HepG2 (cell line): ENCODE measurements around the genes HIPK1 and OLFML3.

DNA sequence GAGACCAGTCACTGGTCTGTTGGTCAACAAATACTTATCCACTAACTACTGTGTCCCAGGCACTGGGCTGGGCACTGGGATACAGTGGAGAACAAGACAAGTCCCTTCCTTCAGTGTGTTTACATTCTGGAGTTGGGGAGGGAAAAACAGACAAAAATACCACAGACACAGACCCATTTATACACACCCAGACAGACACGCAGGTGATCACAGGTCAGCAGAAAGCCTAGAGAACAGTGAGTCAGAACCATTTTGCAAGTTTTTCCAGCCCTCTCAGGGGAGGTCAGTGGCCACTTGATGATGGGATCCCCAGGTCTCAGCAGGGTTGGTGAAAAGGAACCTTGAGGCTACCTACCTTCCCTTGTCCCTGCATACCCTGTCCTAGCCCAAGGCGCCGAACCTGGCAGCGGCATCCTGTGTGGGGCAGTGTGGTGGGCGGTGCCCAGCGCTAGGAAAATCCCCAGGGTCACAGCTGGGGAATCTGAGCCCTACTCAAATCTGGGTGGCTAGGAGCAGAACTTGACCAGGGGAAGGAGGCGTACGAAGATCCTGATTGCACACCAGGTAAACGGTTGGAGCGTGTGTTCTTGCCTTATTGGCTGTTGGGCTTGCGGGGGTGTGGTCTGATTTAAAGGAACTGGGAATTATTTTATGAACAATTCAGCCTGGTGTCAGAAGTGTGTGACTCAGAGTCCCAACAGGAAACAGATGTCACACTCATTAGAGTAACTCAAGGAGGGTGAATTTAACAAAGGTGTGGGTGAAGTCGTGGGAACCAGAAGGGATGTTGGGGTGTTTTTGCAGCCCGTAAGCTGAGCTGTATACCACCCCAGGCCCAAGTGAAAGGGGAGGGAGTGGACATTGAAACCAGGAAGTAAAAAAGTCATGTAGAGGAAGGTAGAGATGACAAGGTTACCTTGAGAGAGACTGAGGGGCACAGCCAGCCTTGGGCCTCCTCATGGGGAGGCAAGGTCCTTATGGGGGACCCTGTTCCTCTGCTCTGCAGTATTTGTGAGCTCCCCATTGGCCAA is 118.6 kb downstream of the LRIG2 start:
- RRBS, 2 experiments, result no CpG with 5 or more reads among the region's 13 CpGs
CAGE:
- cytosol, long polyA minus RNA, result no peak
- cytosol, long polyA plus RNA, result no peak
- long polyA plus RNA, result no peak
- nucleus, long polyA minus RNA, result no peak
- nucleus, long polyA plus RNA, result no peak

DNA sequence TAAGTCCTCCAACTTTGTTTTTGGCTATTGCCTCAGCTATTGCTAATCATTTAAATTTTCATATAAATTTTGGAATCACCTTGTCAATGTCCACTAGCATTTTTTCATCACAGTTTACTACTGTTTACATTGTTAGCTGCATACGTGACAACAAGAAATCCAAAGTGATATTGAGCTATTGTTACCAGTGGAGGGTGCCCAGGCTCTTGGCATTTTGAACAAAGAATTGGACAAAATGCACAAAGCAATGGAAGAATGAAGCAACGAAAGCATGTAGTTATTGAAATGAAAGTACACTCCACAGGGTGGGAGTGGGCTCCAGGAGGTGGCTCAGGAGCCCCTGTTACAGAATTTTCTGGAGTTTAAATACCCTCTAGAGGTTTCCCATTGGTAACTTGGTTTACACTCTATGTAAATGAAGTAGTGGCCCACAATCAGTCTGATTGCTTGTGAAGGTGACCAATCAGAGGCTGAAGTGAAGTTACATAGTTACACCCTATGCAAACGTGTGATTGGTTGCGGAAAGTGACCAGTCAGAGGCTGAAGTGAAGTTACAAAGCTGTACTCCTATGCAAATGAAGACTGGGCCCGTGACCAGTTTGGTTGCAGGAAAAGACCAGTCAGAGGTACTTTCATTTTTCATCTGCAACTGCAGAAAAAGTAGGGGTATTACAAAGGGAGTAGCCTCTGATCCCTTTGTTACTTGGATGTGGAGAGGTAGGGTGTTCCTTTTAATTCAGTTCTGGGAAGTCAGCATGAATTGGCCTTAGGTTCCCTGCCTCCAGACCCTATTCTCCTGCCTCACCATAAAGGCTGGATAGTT is 39.0 kb downstream of the MAGI3 start:
- RRBS, 2 experiments, result no CpG with 5 or more reads among the region's 5 CpGs
CAGE:
- cytosol, long polyA minus RNA, result no peak
- cytosol, long polyA plus RNA, result no peak
- long polyA plus RNA, result no peak
- nucleus, long polyA minus RNA, result no peak
- nucleus, long polyA plus RNA, result no peak

DNA sequence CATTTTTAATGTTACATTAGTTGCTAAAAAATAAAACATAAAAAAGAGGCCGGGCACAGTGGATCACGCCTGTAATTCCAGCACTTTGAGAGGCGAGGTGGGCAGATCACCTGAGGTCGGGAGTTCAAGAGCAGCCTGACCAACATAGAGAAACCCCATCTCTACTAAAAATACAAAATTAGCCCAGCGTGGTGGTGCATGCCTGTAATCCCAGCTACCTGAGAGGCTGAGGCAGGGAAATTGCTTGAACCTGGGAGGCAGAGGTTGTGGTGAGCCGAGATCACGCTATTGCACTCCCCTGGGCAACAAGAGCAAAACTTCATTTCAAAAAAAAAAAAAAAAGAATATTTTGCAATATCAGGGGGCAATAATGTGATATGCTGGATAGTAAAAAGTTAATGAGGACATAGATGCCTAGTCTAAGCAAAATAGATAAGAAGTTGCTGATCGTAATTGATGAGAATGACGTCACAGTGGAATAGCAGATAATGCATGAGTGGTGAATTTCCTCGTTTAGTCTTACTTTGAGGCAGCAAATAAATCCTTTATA is 58.6 kb downstream of the MAGI3 start:
- RRBS, 2 experiments, result no CpG with 5 or more reads among the region's 10 CpGs
CAGE:
- cytosol, long polyA minus RNA, result no peak
- cytosol, long polyA plus RNA, result no peak
- long polyA plus RNA, result no peak
- nucleus, long polyA minus RNA, result no peak
- nucleus, long polyA plus RNA, result no peak

DNA sequence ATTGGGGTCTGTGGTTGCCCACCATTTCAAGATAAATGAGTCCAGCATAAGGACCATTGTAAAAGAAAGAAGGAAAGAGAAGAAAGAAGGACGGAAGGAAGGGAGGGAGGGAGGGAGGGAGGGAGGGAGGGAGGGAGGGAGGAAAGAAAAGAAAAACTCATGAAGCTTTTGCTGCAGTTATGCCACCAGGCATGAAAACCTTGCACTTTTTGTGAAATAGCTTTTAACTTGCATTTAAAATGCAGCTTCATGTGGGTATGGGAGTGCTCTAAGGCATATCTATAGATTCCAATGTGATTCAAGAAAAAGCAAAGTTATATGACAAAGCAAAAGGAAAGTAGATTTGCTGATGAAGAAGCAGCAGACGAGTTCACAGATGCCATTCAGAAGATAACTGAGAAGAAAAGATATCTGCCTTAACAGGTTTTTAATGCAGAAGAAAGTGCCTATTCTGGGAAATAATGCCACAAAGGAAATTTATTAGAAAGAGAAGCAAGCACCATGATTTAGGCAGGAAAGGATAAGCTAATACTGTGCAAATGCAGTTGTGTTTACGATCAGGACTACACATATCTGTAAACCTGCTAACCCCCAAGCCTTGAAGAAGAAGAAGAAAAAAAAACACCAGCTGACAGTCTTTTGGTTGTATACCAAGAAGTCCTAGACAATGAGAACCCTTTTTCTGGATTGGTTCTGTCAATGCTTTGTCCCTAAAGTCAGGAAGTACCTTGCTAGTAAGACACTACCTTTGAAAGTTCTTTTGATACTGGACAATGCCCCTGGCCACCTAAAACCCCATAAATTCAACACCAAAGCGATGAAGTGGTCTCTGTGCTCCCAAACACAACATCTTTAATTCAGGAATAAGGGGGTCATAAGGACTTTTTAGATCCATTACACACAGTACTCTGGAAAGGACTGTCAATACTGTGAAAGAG is 68.0 kb downstream of the PHTF1 start:
- RRBS, 2 experiments, result no CpG with 5 or more reads among the region's 4 CpGs
CAGE:
- cytosol, long polyA minus RNA, result no peak
- cytosol, long polyA plus RNA, result no peak
- long polyA plus RNA, result no peak
- nucleus, long polyA minus RNA, result start-site peak on the plus strand centred at position 135 of the sequence, 9 bp wide, 13 reads
- nucleus, long polyA plus RNA, result no peak

DNA sequence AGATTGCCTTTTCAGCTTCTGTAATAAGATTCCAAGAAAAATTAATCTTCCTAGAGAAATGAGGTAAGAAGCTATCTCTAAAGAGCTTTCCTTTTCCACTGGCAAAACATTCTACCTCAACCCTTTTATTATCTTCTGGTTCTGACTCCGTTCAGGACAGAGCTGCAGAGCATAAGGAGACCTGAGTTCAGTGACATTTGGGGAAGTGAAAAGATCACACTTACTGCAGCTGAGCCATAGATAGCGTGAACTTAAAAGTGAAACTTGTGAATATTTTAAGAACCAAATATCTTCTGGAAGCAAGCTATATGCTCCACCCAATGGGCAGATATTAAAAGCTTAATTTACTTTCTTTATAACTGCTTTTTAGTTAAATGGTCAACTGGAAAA is 27.9 kb downstream of the BCL2L15 start:
- RRBS, 2 experiments, result no CpG with 5 or more reads among the region's 2 CpGs
CAGE:
- cytosol, long polyA minus RNA, result no peak
- cytosol, long polyA plus RNA, result no peak
- long polyA plus RNA, result no peak
- nucleus, long polyA minus RNA, result no peak
- nucleus, long polyA plus RNA, result no peak

DNA sequence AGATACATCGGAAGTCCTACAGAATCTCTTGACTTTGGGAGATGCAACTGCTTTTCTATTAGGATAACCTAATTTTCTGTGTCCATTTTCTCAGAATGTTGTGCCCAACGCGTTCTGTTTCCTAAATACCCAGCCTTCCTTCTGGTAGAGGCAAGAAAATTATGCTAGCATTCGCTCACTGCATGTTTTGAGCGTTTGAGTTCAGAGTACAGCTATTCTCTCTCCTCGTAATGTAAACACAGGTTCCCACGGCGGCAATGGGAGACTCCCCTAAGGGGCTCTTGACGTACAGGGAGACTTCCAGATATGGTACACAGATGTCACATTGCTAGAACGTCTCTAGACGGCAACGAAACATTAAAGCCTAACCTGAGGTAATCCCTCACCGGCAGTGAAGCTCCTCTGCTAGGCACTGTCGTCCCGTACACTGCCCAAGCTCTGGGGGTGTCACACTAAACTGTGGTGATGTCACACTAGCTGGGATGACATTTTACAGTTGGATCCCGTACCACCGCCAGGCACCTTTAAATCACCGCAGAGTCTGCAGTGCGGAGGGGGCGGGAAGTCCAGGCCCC is at the start of gene HIPK1:
HIPK1 (plus strand) TSS at position 485 of the 575 bp plus-strand sequence.
- RRBS, 2 experiments, result no CpG with 5 or more reads among the region's 20 CpGs
CAGE:
- cytosol, long polyA minus RNA, result no peak
- cytosol, long polyA plus RNA, result no peak
- long polyA plus RNA, result no peak
- nucleus, long polyA minus RNA, result no peak
- nucleus, long polyA plus RNA, result no peak

DNA sequence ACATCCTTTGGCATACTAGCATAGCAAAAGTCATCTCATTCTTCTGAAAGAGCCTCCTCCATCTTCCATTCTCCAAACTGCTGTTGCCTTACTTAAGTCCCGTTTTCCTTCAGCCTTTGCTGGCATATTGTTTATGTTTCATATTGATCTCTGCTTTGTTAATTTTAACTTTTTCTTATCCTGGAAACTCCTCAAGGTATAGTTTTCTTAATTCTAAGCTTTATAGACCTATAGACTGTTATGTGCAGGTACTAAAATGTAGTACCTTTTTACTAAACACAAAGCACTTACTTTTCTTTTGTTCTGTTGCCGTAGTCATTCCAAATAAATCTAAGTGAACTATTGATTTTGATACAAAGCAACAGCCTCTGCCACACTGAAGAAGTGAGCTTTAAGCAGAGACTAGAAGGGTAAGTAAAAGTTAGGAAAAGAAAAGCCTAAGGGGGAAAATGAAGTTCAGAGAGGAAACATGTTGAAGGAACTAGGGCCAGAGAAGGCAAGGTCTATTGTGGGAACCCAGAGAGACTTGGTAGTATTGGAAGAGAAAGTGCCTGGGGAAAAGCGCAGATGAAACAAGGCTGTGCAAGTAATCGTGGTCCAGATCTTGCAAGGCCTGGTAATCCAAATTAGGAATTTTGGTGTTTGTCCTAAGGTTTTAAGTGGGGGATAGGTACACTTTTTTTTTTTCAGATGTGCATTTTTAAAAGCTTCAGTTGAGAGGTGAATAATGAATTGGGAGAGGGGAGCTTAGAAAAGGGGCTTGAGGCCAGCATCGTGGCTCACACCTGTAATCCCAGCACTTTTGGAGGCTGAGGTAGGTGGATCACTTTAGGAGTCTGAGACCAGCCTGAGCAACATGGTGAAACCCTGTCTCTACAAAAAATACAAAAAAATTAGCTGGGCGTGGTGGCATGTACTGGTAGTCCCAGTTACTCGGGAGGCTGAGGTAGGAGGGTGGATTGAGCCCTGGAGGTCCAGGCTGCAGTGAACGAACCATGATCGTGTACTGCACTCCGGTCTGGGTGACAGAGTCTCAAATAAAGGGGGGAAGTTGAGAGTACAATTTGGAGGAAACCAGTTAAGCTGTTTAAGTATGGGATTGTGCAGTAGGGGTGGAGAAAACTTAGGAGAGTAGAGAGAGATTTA is 4.1 kb downstream of the HIPK1 start:
- RRBS, 2 experiments, result no CpG with 5 or more reads among the region's 10 CpGs
CAGE:
- cytosol, long polyA minus RNA, result no peak
- cytosol, long polyA plus RNA, result no peak
- long polyA plus RNA, result no peak
- nucleus, long polyA minus RNA, result no peak
- nucleus, long polyA plus RNA, result no peak

DNA sequence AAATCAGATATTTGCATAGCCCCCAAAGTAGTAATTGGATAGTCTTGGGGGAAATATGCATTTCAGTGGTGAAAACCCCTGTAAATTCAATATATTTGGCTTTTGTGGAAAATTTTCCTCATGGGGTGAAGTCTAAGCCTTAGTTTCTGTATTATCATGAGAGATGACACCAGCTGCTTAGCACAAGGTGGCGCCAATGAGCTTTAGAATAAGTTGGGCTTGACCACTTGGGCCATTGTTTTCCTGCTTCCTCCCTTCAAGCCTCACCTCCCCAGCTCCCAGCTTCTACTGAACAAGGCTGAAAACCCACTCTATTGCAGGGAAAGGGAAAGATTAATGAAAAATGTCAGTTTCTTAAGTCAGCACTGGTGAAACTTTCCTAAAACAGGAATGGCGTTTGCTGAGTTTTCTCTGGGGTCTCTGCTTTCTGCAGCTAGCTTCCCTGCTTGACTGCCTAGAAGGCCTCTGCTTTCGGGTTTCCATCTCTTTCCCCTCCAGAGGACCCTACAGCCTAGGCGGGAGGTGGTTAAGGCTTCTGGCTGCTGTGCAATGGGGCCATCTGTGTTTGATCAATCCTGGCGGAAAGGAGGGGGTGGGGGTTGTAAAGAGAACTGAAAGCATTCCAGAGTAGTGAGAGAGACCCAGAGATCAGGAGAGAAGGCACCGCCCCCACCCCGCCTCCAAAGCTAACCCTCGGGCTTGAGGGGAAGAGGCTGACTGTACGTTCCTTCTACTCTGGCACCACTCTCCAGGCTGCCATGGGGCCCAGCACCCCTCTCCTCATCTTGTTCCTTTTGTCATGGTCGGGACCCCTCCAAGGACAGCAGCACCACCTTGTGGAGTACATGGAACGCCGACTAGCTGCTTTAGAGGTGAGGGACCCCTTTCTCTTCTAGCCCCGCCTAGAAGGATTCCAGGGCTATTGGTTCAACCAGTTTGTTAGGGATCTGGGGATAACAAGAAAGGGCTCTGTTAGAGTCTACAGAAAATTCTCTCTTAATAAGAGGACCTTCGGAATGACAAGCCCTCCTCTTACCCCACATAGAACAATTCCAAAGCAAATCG is at the start of gene OLFML3:
OLFML3 (plus strand) TSS at position 716 of the 1,065 bp plus-strand sequence.
- RRBS, 2 experiments, result no CpG with 5 or more reads among the region's 15 CpGs
CAGE:
- cytosol, long polyA minus RNA, result start-site peak on the plus strand centred at position 686 of the sequence, 7 bp wide, 16 reads
- cytosol, long polyA plus RNA, result start-site peak on the plus strand centred at position 703 of the sequence, 40 bp wide, 57 and 40 reads in 2 replicates
- long polyA plus RNA, result no peak
- nucleus, long polyA minus RNA, result no peak
- nucleus, long polyA plus RNA, result start-site peak on the plus strand centred at position 703 of the sequence, 40 bp wide, 49 and 41 reads in 2 replicates

- RRBS, 2 experiments, result no CpG with 5 or more reads among the region's 2 CpGs
CAGE:
- cytosol, long polyA minus RNA, result no peak
- cytosol, long polyA plus RNA, result no peak
- long polyA plus RNA, result no peak
- nucleus, long polyA minus RNA, result no peak
- nucleus, long polyA plus RNA, result no peak
Measured at GRCh38 chr1:114369806-114370396, 141.1 kb downstream of the TRIM33 start.

DNA sequence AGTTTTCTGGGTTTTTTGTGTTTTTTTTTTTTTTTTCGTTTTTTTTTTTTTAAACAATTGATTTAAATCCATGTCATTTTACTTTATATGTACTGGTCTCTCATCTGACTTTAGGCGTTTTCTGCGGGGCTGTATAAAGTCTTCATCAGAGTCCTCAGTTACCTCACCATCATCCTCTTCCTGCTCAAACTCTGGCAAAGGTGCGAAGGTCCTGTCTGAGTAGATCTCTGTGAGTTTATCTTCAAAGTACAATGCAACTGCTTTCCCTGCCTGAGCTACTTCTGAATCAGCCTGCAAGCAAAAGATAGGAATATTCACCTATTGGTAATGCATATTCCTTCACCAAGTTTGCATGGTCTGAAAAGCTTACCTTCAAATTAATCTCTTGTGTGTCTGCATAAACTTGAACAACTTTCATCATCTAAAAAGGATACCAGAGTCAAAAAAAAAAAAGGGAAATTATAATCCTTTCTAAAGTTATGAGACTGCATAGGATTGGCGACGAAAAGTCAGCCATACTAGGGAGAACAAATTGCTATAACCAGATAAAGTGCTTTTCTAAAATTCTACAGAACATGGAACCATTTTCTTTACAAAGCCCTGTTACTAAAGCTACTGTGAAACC is 113.3 kb downstream of the TRIM33 start:
- RRBS, 2 experiments, result no CpG with 5 or more reads among the region's 6 CpGs
CAGE:
- cytosol, long polyA minus RNA, result no peak
- cytosol, long polyA plus RNA, result no peak
- long polyA plus RNA, result no peak
- nucleus, long polyA minus RNA, result no peak
- nucleus, long polyA plus RNA, result no peak

GRCh38 chr1:114399164-114399678 is 111.8 kb downstream of the TRIM33 start:
- RRBS, 2 experiments, result no CpG with 5 or more reads among the region's 5 CpGs
CAGE:
- cytosol, long polyA minus RNA, result no peak
- cytosol, long polyA plus RNA, result no peak
- long polyA plus RNA, result no peak
- nucleus, long polyA minus RNA, result no peak
- nucleus, long polyA plus RNA, result no peak

- RRBS, 2 experiments, result no CpG with 5 or more reads among the region's 2 CpGs
CAGE:
- cytosol, long polyA minus RNA, result no peak
- cytosol, long polyA plus RNA, result no peak
- long polyA plus RNA, result no peak
- nucleus, long polyA minus RNA, result no peak
- nucleus, long polyA plus RNA, result no peak
Measured at GRCh38 chr1:114414259-114414952, 96.6 kb downstream of the TRIM33 start.

DNA sequence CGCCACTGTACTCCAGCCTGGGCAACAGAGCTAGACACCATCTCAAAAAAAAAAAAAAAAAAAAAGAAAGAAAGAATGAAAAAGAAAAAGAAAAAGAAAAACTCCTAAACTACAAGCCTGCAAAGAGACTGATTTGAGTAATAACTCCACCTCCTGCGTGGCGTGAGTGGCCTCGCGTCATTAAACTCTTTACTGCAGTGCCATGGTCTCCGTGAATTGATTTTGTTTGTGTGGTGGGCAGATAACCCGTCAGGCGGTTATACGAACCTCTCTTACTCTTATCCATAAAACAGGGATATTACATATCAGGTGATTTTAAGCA is 91.9 kb downstream of the TRIM33 start:
- RRBS, 2 experiments, result no CpG with 5 or more reads among the region's 9 CpGs
CAGE:
- cytosol, long polyA minus RNA, result no peak
- cytosol, long polyA plus RNA, result no peak
- long polyA plus RNA, result no peak
- nucleus, long polyA minus RNA, result no peak
- nucleus, long polyA plus RNA, result no peak

- RRBS, 2 experiments, result no CpG with 5 or more reads among the region's 3 CpGs
CAGE:
- cytosol, long polyA minus RNA, result no peak
- cytosol, long polyA plus RNA, result no peak
- long polyA plus RNA, result no peak
- nucleus, long polyA minus RNA, result no peak
- nucleus, long polyA plus RNA, result no peak
Measured at GRCh38 chr1:114464210-114464546, 46.8 kb downstream of the TRIM33 start.

DNA sequence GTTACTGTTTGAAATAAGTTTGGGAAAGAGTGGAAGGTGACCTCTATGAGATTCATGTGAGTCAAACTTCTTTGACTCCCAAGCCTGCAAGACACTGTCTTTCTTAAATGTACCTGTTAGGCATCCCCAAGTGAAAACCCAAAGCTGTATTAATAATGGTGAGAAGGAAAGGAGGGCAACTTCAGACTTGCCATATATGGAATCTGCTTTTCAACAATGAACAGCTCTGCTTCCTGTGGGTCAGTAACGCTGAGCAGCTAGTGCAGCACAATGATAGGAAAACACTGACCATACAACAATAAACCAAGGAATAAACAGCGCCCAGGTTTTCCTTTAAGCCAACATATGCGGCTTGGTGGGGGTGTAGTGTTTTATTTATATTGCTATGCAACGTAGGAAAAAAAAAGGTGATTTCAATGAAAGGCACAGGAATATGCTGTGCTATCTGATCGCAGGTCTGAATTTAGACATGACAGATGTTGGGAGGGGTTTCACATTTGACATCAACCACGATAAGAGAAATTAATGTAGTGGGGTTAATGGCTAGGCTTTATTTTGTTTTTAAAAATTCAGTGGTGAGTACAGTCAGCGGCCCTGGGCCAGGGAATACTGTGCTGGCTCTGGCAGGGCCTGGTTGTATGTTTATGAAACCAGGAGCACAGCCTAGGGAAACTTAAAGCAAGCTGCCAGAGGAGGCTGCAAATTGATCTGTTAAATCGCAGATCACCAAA is 4.4 kb downstream of the TSPAN2 start:
- RRBS, 2 experiments, result no CpG with 5 or more reads among the region's 8 CpGs
CAGE:
- cytosol, long polyA minus RNA, result no peak
- cytosol, long polyA plus RNA, result no peak
- long polyA plus RNA, result no peak
- nucleus, long polyA minus RNA, result no peak
- nucleus, long polyA plus RNA, result no peak

DNA sequence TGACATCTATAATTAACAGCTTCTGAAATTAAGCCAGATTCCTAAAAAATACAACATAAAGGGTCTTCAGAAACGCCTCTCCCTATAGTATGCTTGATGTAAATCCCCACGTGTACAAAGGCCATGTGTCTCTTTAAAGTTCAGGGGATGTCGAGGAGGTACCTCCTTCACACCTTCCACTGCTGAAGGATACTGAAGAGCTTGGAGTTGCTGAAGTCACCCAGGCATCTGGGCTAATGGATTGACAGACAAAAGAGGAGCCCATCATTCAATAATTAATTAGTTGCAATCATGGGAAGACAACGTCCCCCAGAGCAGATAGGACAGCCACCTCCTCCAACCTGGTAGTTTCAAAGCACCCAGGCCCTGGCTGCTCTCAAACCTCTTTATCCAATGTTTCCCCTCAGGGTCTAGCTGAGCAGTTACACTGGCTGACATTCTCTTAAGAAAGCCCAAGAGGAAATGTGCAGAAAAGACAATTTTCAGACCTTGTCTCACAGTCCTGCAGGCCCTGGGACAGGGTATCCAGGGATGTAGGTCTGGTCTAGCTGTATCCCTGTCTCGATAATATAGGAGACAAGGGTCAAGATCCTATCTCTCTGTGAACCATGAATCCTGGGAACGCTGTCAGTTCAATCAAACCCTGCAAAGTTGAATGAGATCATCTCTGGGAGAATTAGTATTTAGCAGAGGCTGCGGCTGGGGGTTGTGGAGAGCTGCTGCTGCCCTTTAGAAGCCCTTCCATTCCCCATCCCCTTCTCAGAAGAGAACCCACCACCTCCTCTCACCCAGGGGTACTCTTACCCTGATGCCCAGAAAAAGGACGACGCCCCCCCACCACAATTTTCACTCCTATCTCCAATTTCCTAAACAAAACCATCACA is 1.1 kb downstream of the TSPAN2 start:
- RRBS, 2 experiments, result no CpG with 5 or more reads among the region's 9 CpGs
CAGE:
- cytosol, long polyA minus RNA, result no peak
- cytosol, long polyA plus RNA, result no peak
- long polyA plus RNA, result no peak
- nucleus, long polyA minus RNA, result no peak
- nucleus, long polyA plus RNA, result no peak

GRCh38 chr1:115139083-115139476 is 49.8 kb upstream of the TSPAN2 start:
- RRBS, 2 experiments, result no CpG with 5 or more reads among the region's 10 CpGs
CAGE:
- cytosol, long polyA minus RNA, result no peak
- cytosol, long polyA plus RNA, result no peak
- long polyA plus RNA, result no peak
- nucleus, long polyA minus RNA, result no peak
- nucleus, long polyA plus RNA, result no peak

- RRBS, 2 experiments, result no CpG with 5 or more reads among the region's 8 CpGs
CAGE:
- cytosol, long polyA minus RNA, result no peak
- cytosol, long polyA plus RNA, result no peak
- long polyA plus RNA, result no peak
- nucleus, long polyA minus RNA, result no peak
- nucleus, long polyA plus RNA, result no peak
Measured at GRCh38 chr1:115280166-115280605, 57.9 kb downstream of the NGF start.

GRCh38 chr1:115782628-115783283 is 14.2 kb upstream of the CASQ2 start:
- RRBS, 2 experiments, result no CpG with 5 or more reads among the region's 1 CpG
CAGE:
- cytosol, long polyA minus RNA, result no peak
- cytosol, long polyA plus RNA, result no peak
- long polyA plus RNA, result no peak
- nucleus, long polyA minus RNA, result no peak
- nucleus, long polyA plus RNA, result no peak

GRCh38 chr1:116023312-116024280 is 47.3 kb downstream of the SLC22A15 start:
- RRBS, 2 experiments, result no CpG with 5 or more reads among the region's 5 CpGs
CAGE:
- cytosol, long polyA minus RNA, result no peak
- cytosol, long polyA plus RNA, result no peak
- long polyA plus RNA, result no peak
- nucleus, long polyA minus RNA, result no peak
- nucleus, long polyA plus RNA, result no peak